SK-MEL-5 (cell line): ENCODE measurements around the gene TTC30B.

DNA sequence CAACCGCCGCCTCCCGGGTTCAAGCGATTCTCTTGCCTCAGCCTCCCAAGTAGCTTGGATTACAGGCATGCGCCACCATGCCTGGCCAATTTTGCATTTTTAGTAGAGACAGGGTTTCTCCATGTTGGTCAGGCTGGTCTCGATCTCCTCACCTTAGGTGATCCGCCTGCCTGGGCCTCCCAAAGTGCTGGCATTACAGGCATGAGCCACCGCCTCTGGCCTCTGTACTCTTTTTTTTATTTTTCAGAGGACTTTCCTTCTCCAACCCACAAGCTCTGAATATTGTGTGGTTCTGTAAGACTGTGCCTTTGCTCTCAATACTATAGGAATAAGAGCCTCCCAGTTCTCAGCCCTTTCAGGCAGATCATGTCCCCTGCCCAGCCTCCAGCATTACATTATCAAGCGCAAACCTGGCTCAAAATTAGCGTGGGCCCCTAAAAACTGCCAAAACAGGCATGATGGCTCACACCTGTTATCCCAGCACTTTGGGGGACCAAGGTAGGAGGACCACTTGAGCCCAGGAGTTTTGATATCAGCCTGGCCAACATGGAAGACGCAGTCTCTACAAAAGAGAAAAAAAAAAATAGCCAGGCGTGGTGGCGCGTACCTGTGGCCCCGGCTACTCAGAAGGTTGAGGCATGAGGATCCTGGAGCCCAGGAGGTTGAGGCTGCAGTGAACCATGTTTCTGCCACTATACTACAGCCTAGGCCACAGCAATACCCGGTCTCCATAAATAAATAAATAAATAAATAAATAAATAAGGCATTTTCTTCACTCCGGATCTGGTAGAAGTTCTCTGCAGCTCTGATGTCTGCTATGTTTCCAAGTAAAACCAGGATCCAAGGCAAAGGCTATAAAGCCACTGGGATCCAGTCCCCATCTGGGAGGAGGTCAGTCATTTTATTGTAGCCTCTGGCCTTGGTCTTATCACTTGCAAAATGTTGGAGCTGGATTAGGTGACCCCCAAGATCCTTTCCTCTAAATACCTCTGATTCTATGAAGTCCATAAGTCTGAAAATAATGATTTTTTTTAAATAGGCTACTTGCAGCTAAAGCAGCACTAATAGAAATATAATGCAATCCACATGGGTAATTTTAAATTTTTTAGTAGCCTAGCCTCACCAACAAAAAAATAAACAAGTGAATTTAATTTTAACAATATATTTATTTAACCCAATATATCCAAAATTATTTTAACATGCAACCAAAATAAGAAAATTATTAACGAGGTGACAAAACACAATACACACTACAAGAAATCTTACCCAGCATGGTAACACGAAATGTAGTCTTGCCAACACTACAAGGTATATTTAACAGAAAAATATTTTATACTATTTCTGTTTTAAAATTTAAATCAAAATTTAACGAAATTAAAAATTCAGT lies 15.5 kb downstream of the NFE2L2 start:
RAMPAGE:
- cytosol, long total RNA = no peak
- long total RNA = no peak
- nucleus, long total RNA = no peak

DNA sequence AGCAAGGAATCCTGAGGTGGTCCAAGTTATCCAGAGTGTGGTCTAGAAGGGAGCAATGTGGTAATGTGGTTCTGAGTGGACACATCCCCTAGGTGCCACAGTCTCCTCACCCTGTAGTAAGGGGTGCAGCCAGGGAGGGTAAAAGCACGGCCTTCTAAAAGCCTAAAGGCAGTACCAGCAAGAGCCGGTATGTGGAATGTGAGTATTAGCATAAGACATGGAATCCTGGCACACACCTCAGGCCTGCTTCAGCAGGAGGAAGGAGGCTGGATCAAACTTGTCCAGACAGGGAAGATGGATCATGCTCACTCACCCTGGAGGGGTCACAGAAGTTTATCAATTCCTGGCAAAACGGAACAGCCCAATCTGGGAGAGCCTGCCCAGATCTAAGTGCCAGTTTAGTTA lies 58.1 kb upstream of the NFE2L2 start:
RAMPAGE:
- cytosol, long total RNA = no peak
- long total RNA = no peak
- nucleus, long total RNA = no peak

GRCh38 chr2:177327996-177328377 lies 63.5 kb upstream of the NFE2L2 start:
RAMPAGE:
- cytosol, long total RNA = no peak
- long total RNA = no peak
- nucleus, long total RNA = no peak

GRCh38 chr2:177332899-177333388 lies 59.6 kb upstream of the AGPS start:
RAMPAGE:
- cytosol, long total RNA = no peak
- long total RNA = no peak
- nucleus, long total RNA = no peak

RAMPAGE:
- cytosol, long total RNA = no peak
- long total RNA = no peak
- nucleus, long total RNA = start-site peak on the plus strand at chr2:177552822-177552855, 8 and 5 reads in 2 replicates
These were observed at the start of gene TTC30B for GRCh38 chr2:177552205-177553288. Gene TTC30B, minus strand, starts transcription at chr2:177552796.

GRCh38 chr2:177626205-177626683 lies 7.7 kb upstream of the TTC30A start:
RAMPAGE:
- cytosol, long total RNA = no peak
- long total RNA = no peak
- nucleus, long total RNA = no peak

DNA sequence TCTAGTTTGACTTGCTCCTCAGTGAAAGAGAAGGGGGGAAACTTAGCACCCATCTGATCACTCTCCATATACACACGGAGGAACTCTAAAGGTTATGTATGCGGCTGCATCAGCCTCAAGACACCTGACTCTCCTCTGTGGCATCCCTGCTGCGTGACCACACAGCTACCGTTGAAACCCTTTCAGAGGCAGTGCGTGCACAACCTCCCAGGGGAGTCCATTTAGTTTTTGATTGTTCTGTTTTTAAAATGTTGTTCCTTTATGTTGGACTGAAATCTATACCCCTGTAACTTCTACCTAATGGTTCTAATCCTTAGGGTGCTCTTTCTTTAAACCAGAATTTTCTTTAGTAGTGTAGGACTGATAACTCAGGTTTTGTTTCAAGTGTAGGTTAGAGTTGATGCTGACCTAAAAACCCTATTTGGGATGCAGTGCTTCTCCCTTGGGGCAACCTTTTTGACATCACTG lies 16.4 kb upstream of the TTC30A start:
RAMPAGE:
- cytosol, long total RNA = no peak
- long total RNA = no peak
- nucleus, long total RNA = no peak

GRCh38 chr2:178532513-178532916 lies 52.3 kb downstream of the PLEKHA3 start:
RAMPAGE:
- cytosol, long total RNA = no peak
- long total RNA = no peak
- nucleus, long total RNA = no peak

DNA sequence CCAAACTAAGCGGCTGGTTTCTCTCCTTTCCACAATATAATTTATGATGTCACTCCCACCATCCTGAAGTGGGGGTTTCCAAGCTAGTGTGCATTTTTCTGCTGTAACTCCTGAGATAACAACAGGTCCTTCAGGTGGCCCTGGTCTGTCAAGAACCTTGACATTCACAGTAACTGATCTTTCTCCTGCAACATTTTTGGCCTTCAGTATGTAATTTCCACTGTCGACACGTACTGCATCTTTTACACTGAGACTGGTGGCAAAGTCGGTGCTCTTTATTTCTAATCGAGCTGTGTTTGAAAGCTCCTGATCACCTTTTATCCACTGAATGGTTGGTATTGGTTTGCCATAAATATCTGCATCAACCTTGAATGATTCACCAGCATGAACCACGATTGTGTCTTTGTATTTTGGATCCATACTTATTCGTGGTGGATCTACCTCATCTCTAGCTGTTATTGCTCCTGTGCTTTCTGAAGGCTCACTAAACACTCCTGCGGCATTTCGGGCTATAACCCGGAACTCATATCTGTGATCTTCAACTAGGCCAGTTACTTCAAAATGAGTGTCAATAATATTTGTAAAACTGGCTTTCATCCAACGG lies 90.2 kb downstream of the PLEKHA3 start:
RAMPAGE:
- cytosol, long total RNA = no peak
- long total RNA = no peak
- nucleus, long total RNA = no peak

RAMPAGE:
- cytosol, long total RNA = no peak
- long total RNA = no peak
- nucleus, long total RNA = no peak
These were observed 106.3 kb downstream of the PLEKHA3 start for GRCh38 chr2:178586351-178587078.

RAMPAGE:
- cytosol, long total RNA = no peak
- long total RNA = no peak
- nucleus, long total RNA = no peak
These were observed 131.9 kb downstream of the PLEKHA3 start for GRCh38 chr2:178612102-178612540.

RAMPAGE:
- cytosol, long total RNA = no peak
- long total RNA = no peak
- nucleus, long total RNA = no peak
These were observed 155.1 kb downstream of the PLEKHA3 start for GRCh38 chr2:178635271-178635773.

DNA sequence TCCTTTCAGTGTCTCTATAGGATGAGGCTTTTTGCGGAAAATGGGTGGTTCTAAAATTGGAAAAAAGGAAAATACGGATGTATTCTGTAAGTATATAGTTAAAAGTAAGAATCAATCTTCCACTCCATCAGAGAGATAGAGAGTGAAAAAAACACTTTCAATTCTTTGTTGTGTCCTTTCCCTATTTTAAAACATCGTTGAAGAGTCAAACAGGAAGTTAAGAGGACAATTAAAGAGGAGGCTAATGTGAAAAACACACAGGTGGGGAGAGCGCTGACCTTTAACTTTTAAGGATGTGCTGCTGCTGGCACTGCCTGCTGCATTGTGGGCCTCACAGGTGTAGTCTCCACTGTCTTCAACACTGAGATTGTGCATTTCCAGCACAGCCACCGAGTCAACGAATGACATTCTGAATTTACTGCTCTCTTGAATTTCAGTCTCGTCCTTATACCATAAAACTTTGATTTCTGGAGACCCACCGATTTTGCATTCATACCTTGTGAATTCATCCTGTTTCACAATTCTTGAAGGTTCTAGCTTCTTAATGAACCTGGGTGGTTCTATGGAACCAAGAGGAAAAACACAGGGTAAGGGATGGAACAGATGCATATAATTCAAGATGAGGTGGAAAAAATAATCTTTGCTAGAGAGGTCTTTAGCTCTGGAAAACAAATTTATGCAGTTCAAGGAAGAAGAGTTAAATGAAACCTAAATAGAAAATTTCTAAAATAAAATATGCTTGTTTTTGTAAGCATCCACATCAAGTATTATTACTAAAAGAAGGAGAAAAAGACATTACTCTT lies 91.8 kb downstream of the TTN start:
RAMPAGE:
- cytosol, long total RNA = no peak
- long total RNA = no peak
- nucleus, long total RNA = no peak

RAMPAGE:
- cytosol, long total RNA = no peak
- long total RNA = no peak
- nucleus, long total RNA = no peak
These were observed 12.3 kb downstream of the TTN start for GRCh38 chr2:178794770-178795429.

DNA sequence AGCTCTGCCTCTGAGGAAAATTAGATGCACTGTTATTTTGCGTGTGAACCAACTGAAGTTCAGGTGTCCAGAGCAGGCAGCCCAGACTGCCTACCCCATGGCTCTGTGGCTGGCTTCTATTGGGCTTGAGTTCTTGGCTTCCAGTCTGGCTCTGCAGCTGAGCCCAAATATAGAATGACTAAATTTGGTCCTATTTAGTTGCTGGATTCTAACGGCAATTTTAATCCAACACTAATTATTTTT lies 3.2 kb downstream of the TTN start:
RAMPAGE:
- cytosol, long total RNA = no peak
- long total RNA = no peak
- nucleus, long total RNA = no peak

GRCh38 chr2:179561543-179562056 lies 297.0 kb upstream of the SESTD1 start:
RAMPAGE:
- cytosol, long total RNA = no peak
- long total RNA = no peak
- nucleus, long total RNA = no peak

DNA sequence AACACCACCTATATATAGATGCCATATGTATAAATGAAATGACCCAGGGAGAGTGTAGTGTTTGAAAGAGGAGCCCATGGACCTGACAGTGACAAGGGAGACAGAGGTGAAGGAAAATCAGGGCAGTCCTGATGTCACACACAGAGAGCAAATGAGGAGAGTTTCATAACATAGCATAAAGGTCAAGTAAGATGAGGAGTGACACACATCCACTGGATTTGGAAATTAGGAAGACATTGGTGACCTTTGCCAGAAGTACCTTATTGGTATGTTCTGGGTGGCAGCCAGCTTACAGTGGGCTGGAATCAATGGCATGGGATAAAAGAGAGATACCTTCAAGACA lies 276.6 kb downstream of the ZNF385B start:
RAMPAGE:
- cytosol, long total RNA = no peak
- long total RNA = no peak
- nucleus, long total RNA = no peak

DNA sequence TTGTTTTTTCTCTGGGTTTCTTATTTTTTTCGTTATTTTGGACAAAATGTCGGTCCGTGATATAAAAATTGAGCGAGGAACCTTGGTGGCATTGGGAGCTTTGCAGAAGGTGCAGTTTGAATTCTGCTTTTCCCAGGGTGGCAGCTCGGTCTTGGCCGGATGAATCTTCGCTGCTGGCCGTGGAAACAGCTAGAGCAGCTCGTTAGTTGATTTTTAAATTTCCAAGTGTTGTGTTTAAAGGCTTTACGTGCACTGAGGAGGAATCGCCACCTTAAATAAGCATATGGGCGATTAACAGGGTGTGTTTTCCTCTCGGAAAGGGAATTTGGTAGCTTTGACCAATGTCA lies 845 bp downstream of the UBE2E3 start:
RAMPAGE:
- cytosol, long total RNA = no peak
- long total RNA = no peak
- nucleus, long total RNA = no peak

GRCh38 chr2:181304077-181304472 lies 153.1 kb upstream of the ITGA4 start:
RAMPAGE:
- cytosol, long total RNA = no peak
- long total RNA = no peak
- nucleus, long total RNA = no peak

DNA sequence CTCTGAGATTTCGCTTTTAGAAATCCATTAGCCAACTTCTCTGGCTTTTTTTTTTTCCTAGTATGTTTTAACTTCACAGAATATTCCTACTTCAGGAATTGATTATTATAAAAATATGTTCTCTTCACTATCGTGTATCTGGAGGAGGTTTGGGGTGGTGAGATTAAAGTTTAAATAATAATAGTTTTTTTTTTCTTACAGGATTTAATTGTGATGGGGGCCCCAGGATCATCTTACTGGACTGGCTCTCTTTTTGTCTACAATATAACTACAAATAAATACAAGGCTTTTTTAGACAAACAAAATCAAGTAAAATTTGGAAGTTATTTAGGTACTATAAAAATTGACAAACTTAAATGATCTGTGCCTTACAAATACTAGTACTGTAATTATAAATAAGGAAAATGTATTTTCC lies 22.8 kb downstream of the ITGA4 start:
RAMPAGE:
- cytosol, long total RNA = no peak
- long total RNA = no peak
- nucleus, long total RNA = no peak